Measurements from ENCODE around the gene ISLR.

DNA sequence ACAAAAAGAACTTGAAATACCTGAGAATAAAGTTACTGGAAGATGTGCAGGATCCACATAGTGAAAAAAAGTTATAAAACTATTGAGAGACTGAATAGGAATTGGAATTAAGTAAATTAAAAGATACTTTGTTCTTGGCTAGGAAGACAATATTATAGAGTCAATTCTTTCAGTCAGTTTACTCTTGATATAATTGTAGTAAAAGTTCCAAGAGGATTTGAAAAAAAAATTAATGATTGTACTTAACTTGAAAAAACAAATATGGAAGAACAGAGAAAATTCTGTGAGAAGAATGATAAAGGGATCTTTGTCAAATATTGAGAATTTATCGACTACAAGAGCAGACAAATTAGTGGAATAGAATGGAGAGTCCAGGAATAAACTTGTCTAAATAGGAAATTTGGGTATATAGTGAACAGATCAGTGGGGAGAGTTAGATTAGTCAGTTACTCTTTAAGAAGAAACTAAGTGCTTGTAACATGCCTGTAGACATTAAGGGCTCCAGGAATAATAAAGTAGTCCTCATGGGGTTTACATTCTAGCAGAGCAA, 67.3 kb downstream of the ARIH1 start:
- PRO-cap, 7 experiments: no peak in any of the 7 experiments

DNA sequence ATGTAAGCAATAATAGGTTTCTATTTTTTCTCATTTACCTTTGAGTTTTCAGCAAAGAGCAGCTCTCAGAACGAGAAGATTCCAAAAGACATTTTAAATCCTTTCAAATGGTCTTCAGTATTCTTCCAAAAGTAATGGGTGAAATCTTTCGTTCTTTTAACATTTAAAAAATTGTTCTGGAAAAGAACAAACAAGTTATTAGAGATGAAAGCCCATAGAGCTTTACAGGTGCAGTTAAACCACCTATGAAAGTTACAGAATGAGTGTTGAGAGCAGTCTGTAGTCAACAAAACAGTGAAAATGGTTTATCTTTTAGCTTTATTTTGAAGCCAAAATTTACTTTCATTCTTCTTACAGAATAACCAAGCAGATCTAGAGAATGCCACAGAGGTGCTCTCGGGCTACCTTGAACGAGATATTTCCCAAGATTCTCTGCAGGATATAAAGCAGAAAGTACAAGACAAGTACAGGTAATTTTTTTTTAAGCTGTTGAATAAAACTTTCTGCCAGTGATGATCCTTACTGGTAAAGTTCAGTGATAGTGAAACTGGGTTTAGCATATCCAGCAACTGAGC, 72.7 kb upstream of the GOLGA6B start:
- PRO-cap, 7 experiments: no peak in any of the 7 experiments

- PRO-cap, 7 experiments: no peak in any of the 7 experiments
Measured at GRCh38 chr15:72873601-72873930, 90.0 kb upstream of the ADPGK start.

DNA sequence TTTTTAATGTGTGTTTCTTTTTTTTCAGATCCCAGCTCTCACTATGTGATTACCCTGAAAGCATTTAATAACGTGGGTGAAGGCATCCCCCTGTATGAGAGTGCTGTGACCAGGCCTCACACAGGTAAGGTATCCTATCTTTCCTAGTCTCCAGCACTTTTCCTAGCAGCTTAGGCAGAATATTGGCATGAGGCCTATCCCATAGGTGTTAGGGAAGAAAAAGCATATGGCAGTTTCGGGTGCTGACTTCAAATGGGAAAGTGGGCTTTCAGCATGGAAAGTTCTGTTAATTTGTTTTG, 102.5 kb downstream of the HCN4 start:
- PRO-cap, 7 experiments: no peak in any of the 7 experiments

GRCh38 chr15:73367463-73368111, 1.2 kb downstream of the HCN4 start:
- PRO-cap, 7 experiments: no peak in any of the 7 experiments

DNA sequence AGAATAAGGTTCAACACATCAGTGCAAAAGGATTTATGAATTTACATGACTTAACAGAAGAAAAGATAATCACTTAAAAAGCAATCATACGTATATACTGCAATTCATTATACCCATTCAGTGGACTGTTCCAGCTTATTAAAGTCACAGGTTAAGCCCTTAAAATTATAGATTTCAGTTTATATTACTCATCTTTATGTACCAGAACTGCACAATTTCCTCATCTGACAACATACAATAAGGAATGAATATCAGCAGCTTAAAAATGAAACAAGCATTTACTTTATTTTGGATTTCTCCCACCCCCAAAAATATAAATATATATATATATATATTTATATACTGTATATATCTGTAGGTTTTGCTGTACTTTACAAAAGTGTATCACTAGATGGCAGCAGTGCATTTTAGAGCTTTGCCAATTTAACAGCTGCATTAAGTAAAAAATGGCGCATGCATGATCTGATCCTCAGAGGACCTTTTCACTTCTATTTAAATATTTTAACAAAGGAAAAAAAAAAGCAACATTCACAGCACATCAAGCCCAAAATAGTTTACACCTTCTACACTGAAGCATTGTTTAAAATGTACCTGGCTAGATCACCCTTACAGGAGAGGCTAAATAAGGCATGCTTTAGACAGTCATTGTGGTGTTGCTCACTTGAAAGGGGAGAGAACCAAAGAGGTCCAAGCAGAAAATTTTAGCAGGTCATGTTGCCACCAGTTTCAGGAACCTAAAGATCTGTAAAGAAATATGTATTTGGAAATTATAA, 72.7 kb downstream of the NPTN start:
- PRO-cap, 7 experiments: no peak in any of the 7 experiments

DNA sequence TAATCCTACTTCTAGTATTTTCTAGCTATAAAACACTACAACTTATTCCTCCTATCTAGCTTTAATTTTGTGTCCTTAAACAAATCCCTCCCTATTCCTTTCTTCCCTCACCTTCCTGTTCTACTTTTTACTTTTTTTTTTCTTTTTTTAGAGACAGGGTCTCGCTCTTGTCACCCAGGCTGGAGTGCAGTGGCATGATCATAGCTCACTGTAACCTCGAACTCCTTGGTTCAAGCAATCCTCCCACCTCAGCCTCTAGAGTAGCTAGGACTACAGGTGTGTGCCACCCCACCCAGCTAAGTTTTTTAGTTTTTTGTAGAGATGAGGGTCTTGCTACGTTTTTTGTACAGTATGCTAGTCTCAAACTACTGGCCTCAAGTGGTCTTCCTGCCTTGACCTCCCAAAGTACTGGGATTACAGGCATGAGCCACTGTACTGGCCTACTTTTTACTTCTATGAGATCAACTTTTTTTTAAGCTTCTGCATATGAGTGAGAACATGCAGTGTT, 23.2 kb downstream of the NPTN start:
- PRO-cap, 7 experiments: no peak in any of the 7 experiments

DNA sequence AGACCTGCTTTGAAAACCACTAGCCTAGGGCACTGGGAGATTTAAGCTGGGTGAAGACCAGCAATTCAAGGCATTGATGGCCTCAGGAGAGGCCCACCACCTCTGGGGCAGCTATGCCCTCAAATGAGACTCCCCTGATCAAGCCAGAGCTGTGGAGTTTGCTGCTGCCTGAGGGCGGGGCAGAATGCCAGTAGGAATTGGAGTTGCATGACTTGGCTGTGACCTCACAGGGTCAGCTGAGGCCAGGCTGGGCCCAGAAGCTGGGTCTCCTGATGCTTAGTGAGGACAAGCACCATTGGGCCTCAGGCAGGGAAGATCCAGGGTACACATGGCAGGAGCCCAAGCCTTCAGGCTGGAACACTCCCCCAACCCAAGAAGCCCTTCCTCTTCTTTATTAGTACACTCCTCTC, 10.2 kb downstream of the INSYN1 start:
- PRO-cap, 7 experiments: no peak in any of the 7 experiments

GRCh38 chr15:73922417-73923131, 3.7 kb upstream of the LOXL1 start:
- PRO-cap, 7 experiments: no peak in any of the 7 experiments

DNA sequence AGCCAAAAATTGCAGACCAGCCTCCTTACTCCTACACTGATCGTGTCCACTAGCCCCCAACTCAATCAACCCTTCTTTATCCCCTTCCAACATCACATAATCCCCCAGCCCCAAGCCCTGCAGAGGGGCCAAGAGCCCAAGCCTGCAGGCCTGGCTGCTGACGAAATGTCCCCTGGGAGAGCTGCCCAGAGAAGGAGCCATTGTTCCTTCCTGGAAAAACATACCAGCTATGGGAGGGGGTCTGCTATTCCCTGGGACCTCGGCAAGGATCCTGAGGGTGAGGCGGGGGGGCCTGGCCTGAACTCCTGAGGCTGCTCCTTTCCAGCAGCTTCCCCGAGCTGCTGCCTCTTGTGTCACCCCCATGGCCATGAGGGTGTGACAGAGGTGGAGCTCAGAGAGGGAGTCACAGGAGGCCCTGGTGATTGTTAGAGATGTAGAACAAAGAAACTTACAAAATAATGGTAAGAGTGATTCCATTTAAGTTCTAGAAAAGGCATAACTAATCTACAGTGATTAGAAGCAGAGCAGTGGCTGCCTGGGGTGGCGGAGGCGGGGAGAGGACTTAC, 12.9 kb downstream of the LOXL1 start:
- PRO-cap, 7 experiments: no peak in any of the 7 experiments

GRCh38 chr15:73982027-73983005, 9.8 kb downstream of the STOML1 start:
- PRO-cap, 7 experiments: no peak in any of the 7 experiments

DNA sequence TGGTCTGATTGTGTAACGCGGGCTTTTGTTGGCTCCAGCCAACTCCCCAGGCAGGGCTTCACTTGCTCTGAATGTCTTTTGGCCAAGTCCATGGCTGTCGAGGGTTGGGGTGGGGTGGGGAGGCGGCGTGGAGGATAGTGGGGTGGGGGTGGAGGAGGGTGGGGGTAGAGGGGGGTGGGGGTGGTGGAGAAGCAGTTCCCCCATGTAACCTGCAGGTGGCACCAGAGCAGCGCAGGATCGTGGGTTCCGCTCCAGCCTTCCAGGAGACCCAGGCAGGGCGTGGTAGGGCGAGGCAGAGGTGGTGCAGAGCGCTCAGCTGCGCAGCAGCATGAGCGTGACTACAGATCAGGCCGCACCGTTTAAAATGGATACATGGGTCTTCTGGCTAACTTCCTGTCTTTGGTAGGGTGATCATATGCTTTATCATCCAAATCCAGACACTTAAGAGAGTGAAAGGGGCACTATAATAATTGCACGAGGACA, 28.3 kb downstream of the GOLGA6A start:
- PRO-cap, 7 experiments: no peak in any of the 7 experiments

GRCh38 chr15:74131662-74132508, 1.5 kb downstream of the ISLR2 start:
- PRO-cap, 7 experiments: no peak in any of the 7 experiments

- PRO-cap, 7 experiments: no peak in any of the 7 experiments
Measured at GRCh38 chr15:74156489-74156927, 17.0 kb upstream of the ISLR start.

GRCh38 chr15:74173443-74174088, at the start of gene ISLR:
Gene ISLR (plus strand): TSS chr15:74173710.
- PRO-cap, 7 experiments: no peak in any of the 7 experiments

DNA sequence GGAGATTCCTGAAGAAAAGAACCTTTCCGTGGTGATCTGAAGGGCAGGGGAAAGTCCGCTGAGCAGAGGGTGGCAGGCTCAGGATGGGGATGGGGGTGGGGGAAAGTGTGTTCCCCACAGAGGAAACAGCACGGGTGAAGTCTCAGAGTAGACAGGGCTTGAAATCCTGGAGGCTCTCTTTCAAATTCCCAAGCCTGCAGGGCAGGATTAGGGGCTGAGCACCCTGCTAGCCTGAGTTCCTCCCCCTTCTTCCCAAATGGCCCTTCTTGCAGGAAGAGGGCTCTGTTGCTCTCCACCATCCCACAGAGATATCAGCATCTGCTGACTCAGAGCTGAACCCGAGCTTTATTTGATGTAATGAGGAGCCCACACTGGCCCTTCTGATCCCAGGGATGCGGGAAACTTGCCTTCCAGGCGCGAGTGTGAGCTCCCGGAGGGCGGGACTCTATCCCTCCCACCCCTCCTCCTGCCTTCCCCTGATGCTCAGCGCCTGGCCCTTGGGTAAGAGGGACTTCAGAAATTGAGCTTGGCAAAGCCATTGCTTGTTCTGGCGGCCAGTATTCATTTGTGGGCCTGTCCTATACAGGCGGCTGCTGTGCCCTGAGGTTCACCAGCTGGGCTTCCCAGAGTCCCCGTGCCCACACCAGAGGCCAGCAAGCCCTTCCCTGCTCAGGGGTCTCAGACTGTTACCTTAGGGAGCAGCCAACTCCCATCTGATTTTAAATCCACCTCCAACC, 1.4 kb upstream of the STRA6 start:
- PRO-cap, 7 experiments: no peak in any of the 7 experiments

DNA sequence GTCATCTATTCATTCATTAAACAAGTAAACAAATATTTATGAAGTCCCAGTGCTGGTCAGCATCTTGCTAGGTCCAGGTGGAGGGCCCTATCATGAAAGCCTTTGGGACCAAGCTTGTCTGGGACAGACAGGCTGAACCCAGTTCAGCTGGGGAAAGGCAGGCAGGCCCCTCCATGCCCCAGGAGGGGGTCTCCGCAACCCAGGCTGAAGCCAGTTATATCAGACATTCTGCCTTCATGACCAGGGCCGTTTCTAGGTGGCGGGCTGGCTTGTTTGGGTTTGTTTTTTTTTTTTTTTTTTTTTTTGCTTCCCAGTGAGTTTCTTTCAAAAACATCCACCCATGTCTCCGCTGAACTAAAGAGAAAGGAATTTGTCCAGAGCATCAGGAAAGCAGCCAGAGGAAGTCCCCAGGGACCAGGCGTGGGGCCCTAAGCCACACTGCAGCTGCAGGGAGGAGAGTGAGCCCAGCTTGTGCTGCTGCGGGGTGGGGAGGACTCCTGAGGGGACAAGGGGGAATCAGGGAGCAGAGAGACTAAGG, 49.8 kb downstream of the CYP11A1 start:
- PRO-cap, 7 experiments: no peak in any of the 7 experiments

- PRO-cap, 7 experiments: peak in 7 of 7 experiments; most common plus-strand start chr15:74542057 (in 6); most common minus-strand start chr15:74541957 (in 3)
Measured at GRCh38 chr15:74541880-74542560, 1.0 kb downstream of the ARID3B start.

- PRO-cap, 7 experiments: no peak in any of the 7 experiments
Measured at GRCh38 chr15:74625347-74625758, 9.7 kb downstream of the CLK3 start.

DNA sequence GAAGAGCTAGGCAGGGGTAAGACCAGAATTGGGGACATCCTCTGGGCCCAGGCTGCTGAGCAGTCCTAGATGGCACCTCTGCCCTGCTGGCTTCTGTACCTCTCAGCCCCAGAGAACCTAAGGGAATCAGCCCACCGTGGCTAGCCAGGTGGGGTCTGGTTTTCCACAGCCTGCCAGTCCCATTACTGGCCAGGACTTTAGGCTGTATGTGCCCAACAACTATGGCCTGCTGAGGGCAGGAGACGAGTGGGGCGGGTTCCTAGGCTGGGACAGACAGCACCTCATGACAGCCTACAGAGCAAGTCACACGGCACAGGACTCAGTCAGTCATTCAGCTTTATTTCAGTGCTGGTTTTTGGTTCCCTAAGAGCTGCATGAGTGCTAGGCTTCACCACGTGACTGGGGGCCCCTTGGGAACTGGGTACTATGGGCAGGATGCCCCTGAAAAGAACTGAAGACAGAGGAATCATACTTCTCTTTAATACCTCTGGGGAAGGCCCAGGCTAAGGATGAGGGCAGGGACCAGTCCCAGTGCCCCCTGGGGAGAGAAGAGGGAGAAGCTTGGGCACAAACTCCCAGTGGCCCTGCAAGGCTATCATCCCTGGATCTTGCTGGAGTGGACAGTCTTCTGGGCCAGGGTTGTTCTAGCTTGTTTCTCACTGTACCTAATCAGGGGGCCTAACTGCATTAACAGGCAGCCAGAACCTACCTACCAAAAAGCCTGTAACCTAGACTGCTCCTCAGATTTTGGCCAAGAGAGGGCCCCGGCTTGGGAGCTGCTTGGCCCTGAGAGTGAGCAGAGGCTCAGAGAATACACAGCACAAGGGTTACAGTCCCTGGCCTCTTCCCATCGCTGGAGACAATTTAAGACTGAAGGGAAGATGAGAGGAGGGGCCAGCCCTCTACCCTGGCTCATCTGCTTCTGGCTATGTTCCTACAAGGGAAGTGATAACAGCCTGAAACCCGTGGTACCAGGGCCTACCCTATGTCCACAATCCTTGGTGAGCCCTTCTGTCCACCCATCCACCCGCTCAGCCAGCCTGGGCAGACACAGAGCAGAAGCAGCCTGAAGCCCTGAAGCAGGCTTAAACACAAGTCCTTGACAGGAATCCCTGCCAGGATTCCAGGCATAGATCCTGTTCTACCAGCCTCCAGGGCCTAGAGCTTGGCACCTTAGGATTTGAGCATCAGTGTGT, 15.0 kb downstream of the CLK3 start:
- PRO-cap, 7 experiments: peak in 1 of 7 experiments; most common plus-strand start position 221 of the sequence (in 1)

Measured in T-cell (primary cell).